Anterior vena cava (tissue), 1 donor: ENCODE measurements around the gene ELMO1.

- PRO-cap, result unidirectional peak, plus-strand start at chr7:37211336
Measured at GRCh38 chr7:37210964-37211604, 237.6 kb downstream of the ELMO1 start.

DNA sequence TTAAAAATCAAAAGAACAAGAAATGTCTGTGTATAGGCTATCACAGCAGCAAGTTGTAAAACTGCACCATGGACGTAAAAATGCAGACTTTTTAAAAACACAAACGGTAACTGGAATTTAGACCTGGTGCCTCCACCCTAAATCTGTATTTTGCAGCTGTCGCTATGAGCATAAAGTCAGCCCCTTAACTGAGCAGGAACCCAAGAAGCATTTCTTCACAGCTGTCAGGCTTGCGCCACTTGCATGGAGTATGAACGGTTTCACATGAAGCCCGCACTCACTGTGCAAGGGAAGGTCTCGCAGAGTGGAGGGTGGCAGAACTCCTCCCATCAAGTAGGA, 58.6 kb downstream of the ELMO1 start:
- PRO-cap, result no peak

- PRO-cap, result no peak
Measured at GRCh38 chr7:37408254-37408703, 40.4 kb downstream of the ELMO1 start.

GRCh38 chr7:37444846-37445784, 3.5 kb downstream of the ELMO1 start:
- PRO-cap, result no peak

GRCh38 chr7:37448341-37449404, at the start of gene ELMO1:
Gene ELMO1 (minus strand): TSS chr7:37448864.
- PRO-cap, result bidirectional peak, plus-strand start at chr7:37448969, minus-strand start at chr7:37448924

- PRO-cap, result no peak
Measured at GRCh38 chr7:38222521-38223055, 44.5 kb downstream of the STARD3NL start.

DNA sequence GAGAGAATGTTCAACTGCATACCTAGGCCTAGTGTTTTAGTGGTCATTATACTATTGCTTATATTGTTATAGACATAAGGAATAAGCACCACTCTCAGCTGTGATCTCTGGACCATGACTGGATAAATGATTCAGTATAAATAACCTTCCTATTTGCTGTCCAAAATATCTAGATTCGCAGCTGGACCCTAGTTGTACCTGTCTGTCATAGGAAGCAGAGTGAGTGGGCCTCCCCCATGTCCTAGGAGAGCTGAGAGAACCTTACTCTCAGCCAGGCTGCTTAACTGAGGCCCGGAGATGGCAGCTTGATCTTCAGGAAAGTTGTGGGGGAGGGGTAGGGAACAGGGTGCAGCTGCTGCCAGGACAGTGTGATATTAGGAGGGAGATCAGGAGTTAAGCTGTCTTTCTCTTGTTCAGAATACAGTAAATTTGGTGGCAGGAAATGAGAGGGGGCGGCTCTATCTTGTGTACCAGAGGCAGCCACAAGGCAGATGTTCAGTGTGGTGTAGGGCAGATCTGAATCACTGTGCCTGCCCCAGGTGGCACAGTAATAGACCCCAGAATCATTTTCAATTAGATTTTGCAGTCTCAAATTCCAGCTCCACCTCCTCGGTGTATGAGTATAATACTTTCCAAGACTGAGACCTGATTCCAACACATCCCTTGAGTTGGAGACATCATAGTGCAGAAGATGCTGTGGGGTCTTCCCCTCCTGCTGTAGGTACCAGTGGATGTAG, 166.6 kb downstream of the STARD3NL start:
- PRO-cap, result no peak

DNA sequence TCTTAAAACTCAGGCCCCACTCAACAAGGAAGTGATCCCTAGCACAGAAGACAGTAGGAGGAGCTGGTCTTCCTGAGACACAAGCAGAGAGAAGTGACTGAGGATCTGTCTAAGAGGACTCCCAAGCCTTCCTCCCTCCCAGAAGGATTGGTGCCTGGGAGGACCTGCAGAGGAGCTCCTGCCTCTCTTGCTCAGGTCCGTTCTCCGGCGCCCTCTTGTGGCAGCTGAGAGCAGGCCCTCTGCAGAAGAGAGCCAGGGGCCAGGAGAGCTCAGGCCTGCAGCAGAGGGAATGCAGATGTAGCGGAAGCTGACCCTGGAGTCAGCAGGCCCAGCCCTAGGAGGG, 176.2 kb downstream of the STARD3NL start:
- PRO-cap, result no peak

- PRO-cap, result no peak
Measured at GRCh38 chr7:38978349-38979048, 790 bp downstream of the POU6F2 start.

- PRO-cap, result no peak
Measured at GRCh38 chr7:39014657-39015023, 36.9 kb downstream of the POU6F2 start.

DNA sequence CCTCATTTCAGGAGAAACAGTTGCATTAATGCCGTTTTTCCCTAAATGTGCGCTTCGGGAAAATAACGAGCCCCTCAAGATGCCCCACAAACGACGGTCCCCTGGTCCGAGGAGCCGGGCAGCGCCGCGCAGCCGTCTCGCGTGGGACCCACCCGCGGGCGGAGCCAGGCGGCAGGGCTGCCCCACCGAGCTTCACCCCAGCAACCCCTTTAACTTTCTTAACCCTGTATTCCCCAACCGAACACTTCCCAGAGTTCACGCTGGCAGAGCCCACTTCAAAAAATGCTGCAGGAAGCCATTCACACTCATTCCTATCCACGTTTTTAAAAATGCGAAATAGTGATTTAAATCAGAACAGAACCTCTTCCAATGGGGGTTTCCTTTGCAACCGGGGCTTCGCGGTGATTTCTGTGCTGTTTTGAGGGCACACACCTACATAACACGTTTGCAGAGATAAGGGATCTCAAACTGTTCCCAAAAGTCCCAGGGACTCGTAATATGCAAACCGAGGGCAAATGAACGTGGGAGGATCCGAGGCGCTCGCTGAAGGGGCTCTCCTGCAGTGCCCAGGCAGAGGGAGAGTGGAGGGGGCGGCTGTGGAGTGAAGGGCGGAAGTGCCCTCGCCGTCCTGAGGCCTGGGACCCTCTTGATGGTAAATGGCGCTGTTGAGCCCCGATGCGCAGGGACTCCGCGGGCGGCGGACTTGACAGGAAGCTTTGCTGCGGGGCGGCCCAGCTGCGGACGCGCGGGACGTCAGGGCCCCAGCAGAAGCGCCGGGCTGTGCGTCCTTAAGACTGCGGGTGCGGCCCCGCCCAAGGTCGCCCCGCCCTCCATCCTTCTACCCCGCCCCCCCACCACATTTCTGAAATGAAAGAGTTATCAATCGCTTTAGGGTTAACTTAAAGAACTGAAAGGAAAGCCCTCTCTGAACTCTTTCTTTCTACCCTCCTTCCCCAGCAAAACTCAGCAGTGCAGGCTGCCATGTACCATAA, 152.0 kb upstream of the YAE1 start:
- PRO-cap, result no peak

- PRO-cap, result no peak
Measured at GRCh38 chr7:39565368-39565970, 735 bp upstream of the YAE1 start.

DNA sequence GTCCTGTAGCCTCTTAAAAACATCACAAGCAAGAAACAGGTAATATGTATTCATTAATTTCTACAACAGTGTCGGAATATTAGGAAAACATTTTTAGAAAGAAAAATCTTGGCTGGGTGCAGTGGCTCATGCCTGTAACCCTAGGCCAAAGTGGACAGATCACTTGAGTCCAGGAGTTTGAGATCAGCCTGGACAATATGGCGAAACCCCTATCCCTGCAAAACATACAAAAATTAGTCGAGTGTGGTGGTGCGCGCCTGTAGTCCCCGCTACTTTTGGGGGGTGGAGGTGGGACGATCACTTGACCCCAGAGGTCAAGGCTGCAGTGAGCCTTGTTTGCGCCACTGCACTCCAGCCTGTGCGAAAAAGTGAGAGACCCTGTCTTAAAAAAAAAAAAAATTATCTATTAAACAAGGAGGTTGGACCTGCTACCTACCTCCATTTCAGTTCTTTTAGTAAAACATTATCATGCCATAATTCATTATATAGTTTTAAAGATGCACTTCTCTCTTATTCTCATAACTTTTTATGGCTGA, 31.0 kb downstream of the CDK13 start:
- PRO-cap, result no peak

- PRO-cap, result no peak
Measured at GRCh38 chr7:39998742-39999585, 48.9 kb downstream of the CDK13 start.

GRCh38 chr7:40546928-40547548, 412.2 kb downstream of the SUGCT start:
- PRO-cap, result unidirectional peak, plus-strand start at chr7:40547163

GRCh38 chr7:41059253-41059929, 643.5 kb downstream of the INHBA start:
- PRO-cap, result no peak

DNA sequence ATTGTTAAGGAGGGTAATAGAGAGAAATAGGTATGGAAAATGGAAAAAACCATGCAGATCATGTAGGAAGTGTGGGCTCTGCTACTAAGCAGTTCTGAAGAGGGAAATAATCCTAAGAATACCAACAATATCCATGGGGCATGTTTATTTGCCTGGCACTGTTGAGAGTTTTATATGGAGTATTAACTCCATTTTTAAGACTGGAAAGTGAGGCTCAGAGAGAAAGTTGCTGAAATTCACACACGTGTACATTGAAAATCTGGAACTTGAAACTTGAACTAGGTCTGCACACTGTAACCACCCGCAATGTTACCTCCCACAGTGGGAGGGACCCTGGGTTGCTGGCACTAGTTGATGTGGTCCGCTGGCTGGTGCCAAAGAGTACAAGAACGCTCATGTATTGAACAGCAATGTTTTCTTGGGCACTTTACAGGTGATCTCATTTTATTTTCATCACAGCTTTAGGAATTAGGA, 253.3 kb downstream of the INHBA start:
- PRO-cap, result no peak

GRCh38 chr7:41916316-41917183, 213.7 kb upstream of the INHBA start:
- PRO-cap, result no peak

GRCh38 chr7:42198309-42198640, 38.7 kb downstream of the GLI3 start:
- PRO-cap, result no peak

GRCh38 chr7:42237777-42238371, 865 bp upstream of the GLI3 start:
- PRO-cap, result bidirectional peak, plus-strand start at chr7:42238150, minus-strand start at chr7:42237981